Transverse colon (tissue), 4 donors: ENCODE results near the genes ENO3 and NLRP1.

DNA sequence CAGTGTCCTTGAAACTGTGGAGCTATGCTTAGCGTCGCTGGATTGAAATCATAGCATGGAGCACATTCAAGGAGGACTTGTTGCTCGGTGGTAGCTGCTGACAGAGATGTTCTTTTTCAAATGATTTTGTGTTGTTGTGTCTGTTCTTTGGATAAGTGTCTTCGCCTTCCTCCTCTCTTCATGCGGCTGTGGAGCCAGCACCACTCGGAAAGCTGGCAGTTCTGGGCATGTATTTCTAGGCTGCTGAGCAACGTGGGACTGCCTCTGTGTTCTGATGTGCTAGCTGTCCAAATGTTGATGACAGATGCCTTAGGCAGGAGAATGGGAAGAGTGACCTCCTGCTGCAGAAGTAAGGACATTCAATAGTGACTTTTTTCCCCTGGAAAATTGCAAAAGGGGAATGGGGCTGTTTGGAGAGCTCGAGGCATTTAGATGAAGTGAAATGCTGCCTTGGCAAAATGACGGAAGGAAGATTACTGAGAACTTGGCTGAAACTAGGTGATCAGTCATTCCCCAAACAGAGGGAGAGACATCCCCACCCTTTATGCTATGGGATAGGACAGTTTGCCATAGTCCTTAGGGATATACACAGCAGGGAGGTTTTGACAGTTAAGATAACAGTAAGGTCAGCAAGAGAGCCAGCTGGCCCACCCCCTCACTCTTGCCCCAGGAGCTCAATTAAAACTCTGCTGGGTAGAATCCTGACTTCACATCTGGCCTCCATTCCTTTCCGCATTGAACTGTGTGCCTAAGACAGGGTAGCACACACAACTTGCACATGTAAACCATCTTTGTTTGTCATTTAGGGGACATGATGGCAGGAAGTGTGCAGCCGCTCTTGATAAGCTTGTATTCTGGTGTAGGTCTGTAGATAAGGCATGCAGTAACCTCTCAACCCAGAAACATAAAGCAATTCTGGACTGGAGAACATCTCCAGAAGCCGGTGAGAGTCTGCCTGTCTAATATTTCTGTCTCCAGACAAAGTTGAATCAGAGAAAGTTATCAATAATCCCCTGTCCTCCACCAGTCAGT is 4.9 kb downstream of the MINK1 start:
- PRO-cap, result no peak
- RAMPAGE, long total RNA, 4 experiments, result start-site peak on the plus strand in 1 of 4 experiments, centred at position 331 of the sequence, 15 reads per replicate

GRCh38 chr17:4840689-4841022 is 7.5 kb downstream of the MINK1 start:
- PRO-cap, result no peak
- RAMPAGE, long total RNA, 4 experiments, result start-site peak on the plus strand in 1 of 4 experiments, at chr17:4840770-4840824 at its widest, 44 reads per replicate

DNA sequence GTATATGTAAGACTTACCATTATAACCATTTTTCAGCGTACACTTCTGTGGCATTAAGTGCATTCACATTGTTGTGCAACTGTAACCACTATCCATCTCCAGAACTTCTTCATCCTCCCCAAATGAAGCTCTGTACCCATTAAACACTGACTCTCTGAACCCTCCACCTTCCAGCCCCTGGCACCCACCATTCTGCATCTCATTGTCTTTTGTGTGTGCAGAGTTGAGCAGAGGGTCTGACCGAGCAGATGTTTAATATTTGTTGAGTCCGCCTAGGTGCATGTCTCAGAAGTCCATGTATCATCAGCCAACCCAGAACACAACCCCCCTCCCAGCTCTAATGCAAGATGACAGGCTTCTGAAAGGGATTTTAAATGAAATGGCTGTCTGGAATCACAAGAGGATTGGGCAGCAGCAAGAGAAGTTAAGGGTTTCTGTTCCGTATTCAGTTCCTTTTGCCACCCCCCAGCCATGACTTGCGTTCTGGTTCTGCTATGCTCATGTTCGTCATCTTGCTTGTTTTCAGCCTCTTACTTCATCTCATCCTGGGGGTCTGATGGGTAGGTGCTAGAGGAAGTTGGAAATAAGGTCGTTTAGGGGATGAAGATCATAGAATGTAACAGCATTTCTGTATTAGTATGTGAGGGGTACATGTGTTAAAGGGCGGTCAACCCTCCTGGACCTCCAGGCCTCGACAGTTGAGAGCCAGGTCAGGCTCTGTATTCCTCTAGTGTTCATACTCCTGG is 11.9 kb downstream of the MINK1 start:
- PRO-cap, result no peak
- RAMPAGE, long total RNA, 4 experiments, result start-site peak on the plus strand in 2 of 4 experiments, centred at positions 200 to 486 of the sequence, 6 to 18 reads per replicate

DNA sequence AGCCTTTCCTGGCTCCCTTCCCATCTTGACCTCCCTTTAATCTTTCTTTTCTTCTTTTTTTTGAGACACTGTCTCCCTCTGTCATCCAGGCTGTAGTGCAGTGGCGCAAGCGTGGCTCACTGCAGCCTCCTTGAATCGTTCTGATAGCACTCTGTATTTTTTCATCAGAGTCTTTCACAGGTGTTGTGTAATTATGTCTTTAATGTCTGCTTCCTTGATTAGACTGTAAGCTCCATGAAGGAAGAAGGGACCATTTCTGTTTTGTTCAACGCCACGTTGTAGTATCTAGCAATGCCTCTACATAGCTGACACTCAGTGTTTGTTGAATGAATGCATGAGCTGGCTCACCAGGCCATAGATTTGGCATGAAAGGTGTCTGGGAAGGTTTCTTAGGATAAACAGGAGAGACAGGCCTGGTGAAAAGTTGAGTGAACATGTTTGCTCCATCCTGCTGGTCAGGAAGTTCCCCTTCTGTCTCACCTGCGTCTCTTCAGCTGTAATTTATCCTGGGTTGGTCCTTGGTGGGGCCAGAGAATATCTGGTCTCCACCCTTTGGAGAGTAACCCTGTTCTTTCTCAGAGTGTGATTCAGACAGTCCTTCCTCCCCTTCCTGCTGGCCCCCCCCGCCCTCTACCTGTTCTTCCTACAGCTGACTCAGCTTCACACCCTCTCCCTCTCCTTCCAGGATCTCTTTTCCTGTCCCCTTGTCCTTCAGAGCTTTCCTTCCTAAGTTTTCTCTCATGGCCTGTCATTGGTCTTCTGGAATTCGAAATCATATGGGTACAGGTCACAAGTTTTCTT is 17.0 kb downstream of the MINK1 start:
- PRO-cap, result bidirectional peak, plus-strand start at position 686 of the sequence, minus-strand start at position 473 of the sequence
- RAMPAGE, long total RNA, 4 experiments, result start-site peak on the plus strand in 1 of 4 experiments, centred at position 297 of the sequence, 8 reads per replicate

DNA sequence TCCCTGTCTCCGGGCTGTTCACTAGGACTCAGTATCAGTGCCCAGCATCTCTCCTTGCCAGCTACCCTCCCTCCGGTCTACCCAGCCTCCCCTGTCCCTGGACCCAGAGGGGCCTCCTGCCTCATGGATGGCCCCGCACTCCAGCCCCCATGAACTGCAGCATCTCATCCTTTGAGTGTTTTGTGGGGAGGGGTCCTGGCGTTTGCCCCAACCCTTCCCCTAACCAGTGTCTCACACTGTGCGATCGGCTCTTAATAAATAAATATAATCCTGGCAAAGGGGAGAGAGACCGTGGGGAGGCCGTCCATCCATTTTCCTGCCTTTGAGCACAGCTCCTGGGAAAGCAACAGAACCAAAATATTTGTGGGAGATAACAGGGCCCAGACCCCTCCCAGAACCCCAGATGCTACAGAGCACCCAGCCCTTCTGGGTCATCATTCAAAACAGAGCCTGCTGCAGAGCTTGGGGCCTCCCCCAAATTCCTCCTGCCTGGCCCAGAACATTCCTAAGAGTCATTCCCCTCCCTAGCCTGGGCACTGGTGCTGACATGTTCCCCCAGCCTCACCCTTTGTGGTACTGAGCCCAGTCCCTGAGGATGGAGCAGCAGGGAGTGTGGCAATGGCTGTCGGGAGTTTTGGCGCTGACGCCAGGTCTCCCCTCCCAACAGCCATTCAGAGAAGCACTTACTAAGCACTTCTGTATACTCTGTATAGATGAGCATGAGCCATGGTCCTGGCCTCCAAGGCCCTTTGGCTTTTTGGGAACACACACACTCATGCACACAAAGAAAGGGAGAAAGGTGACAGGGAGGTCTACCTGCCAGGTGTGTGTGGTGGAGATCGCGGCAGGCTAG is 17.8 kb upstream of the C17orf107 start:
- PRO-cap, result no peak
- RAMPAGE, long total RNA, 4 experiments, result no peak in any of the 4 experiments

DNA sequence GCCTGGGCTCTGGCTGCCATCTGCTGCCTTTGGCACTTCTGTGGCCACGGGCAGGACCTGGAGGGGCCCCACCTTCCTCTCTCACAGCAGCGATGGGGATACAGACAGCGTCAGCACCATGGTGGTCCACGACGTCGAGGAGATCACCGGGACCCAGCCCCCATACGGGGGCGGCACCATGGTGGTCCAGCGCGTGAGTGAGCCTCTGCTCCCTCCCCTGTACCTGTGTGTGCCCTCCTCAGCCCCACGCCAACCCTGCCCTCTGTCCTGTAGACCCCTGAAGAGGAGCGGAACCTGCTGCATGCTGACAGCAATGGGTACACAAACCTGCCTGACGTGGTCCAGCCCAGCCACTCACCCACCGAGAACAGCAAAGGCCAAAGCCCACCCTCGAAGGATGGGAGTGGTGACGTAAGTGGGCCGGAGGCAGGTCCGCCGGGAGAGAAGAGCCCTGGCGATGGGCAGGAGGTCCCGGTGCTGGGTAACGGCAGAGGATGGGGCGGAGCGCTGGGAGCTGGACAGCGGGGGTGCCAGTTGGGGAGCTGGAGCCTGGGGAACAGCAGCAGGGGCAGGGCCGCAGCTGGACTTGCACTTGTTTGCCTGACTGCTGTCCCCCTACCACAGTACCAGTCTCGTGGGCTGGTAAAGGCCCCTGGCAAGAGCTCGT is 5.3 kb upstream of the C17orf107 start:
- PRO-cap, result no peak
- RAMPAGE, long total RNA, 4 experiments, result no peak in any of the 4 experiments

GRCh38 chr17:4920312-4920816 is 11.7 kb upstream of the GP1BA start:
- PRO-cap, result no peak
- RAMPAGE, long total RNA, 4 experiments, result no peak in any of the 4 experiments

GRCh38 chr17:4950892-4951306 is at the start of gene ENO3:
TSS of gene ENO3 (plus strand) at chr17:4951119.
- PRO-cap, result no peak
- RAMPAGE, long total RNA, 4 experiments, result no peak in any of the 4 experiments

DNA sequence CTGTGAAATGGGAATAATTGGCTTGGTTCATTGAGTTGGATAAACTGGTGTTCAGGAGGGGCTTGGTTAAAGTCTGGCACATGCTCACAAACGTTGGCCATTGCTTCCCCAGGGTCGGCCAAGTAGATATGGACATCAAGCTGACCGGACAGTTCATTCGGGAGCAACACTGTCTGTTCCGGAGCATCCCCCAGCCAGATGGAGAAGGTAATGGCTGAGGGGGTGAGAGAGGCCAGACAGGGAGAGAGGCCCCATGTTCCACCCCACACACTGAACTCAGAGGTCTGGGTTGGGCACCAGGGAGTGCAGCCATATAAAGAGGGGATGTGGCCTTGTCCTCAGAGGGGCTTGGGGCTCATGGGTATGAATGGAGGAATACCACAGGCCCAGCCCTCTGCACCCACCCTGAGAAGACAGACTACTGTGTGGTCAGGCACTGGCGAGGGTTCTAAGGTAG is 16.9 kb downstream of the KIF1C start:
- PRO-cap, result no peak
- RAMPAGE, long total RNA, 4 experiments, result start-site peak on the plus strand in 1 of 4 experiments, centred at position 122 of the sequence, 29 reads per replicate

GRCh38 chr17:5020244-5020948 is 14.8 kb downstream of the SLC52A1 start:
- PRO-cap, result no peak
- RAMPAGE, long total RNA, 4 experiments, result start-site peak on the plus strand in 1 of 4 experiments, at chr17:5020491-5020537 at its widest, 42 reads per replicate

DNA sequence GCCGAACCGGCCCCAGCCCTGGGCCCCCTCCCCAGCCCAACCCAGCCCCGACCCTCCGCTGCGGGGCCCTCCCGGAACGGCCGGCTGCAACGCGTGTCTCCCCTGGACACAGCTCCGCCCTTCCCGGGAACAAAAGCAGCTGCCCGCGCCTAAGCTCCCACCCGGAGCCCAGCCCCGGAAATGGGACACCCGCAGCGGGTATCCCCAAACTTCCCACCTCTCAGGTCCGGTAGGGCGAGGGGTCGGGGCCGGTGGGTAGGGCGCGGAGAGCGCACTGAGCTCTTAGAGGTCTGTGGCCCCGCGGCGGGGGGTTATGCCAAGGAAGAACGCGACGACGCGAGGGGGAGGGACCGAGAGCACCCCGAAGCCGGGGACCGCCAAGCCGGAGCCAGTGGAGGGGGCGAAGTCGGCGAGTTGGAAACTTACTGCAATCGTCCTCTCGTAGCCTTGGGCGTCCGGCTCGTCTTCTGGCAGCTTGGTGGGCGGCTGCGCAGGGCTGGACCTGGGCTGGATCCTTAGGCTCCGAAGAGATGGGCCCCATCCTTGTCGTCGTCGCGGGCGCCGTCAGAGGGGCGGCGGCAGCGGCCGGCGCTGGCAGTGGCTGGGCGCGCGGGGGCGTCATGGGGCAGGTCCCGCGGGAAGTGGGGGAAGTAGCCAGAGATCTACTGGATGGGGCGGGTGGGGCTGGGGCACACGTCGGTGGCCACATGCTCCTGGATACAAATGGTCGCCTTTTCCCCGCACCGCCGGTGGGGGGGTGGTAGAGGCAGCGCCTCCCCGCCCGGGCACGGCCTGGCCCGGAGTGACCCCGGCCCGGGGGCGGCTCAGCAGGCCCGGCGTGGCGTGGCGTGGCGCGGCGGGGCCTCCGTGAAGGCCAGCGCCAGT is 7.0 kb downstream of the USP6 start:
- PRO-cap, result unidirectional peak, minus-strand start at position 566 of the sequence
- RAMPAGE, long total RNA, 4 experiments, result start-site peak on the minus strand in 1 of 4 experiments, centred at position 569 of the sequence, 20 reads per replicate

- PRO-cap, result no peak
- RAMPAGE, long total RNA, 4 experiments, result no peak in any of the 4 experiments
These were observed 19.2 kb upstream of the ZNF594 start for GRCh38 chr17:5210763-5211462.

DNA sequence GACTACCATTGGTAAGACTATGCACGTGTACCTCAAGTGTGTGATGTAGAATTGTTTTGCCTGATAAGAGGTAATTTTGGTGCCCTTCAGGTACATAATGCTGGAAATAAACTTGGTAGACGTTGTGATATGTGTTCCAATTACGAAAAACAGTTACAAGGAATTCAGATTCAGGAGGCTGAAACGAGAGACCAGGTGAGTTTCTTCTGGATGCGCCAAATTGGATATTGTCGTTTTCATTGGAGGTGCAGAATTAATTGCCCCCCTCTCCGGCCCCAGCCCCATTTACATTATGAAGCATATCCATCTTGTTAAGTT is 56.7 kb downstream of the NUP88 start:
- PRO-cap, result no peak
- RAMPAGE, long total RNA, 4 experiments, result start-site peak on the plus strand in 2 of 4 experiments, centred at positions 84 to 148 of the sequence, 15 to 16 reads per replicate

GRCh38 chr17:5378582-5379693 is 40.5 kb downstream of the NUP88 start:
- PRO-cap, result no peak
- RAMPAGE, long total RNA, 4 experiments, result start-site peak on the minus strand in 1 of 4 experiments, at chr17:5379272-5379339 at its widest, 17 reads per replicate

DNA sequence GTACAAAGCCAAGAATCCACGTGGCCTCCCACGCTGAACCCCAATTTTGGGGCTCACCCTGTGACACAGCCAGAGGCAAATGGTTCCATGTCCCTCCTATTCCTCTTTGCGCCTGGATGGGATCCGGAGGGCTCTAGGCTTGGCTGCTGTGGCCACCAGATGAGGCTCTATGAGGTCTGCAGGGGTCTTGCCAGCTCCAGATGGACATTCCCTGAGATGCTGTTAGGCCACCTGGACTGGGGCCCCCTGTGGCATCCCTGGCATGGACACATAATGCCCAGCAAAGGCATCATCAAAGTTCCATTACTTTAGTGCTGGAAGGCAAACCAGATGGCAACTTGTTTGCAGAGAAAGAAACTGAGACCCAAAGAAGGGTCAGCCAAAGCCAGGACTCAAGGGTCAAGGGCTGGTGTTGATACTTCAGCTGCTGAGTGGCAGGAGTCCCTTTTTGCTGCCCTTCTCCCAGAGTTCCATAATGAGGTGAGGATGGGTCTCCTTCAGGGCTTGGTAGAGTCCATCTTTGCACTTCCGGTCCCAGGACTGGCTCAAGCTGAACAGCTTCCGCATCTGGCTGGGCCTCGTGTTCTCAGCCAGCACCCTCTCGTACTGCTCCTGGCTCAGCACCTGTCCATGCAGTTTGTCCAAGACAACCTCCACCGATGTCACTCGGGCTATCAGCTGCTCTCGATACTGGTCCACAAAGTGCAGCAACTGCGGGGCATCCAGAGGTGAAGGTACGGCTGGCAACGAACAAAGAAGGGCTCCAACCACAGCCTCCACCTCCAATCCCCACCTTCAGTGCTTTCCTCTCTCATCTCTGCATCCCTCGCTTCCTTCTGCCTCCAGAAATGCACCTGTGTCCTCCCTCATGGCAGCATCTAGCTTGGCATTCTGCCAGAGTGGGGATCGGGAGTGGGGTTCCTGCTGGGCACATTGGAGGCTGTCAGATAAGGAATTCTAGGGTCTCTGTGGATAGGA is 13.8 kb upstream of the ENSG00000286190 start:
- PRO-cap, result no peak
- RAMPAGE, long total RNA, 4 experiments, result start-site peak on the minus strand in 1 of 4 experiments, centred at position 462 of the sequence, 19 reads per replicate

- PRO-cap, result bidirectional peak, plus-strand start at chr17:5584599, minus-strand start at chr17:5584474
- RAMPAGE, long total RNA, 4 experiments, result start-site peak on the minus strand in 4 of 4 experiments, at chr17:5584380-5584533 at its widest, 30 to 76 reads per replicate
These were observed at the start of gene NLRP1 for GRCh38 chr17:5584210-5584996. TSS of gene NLRP1 (minus strand) at chr17:5584509.

DNA sequence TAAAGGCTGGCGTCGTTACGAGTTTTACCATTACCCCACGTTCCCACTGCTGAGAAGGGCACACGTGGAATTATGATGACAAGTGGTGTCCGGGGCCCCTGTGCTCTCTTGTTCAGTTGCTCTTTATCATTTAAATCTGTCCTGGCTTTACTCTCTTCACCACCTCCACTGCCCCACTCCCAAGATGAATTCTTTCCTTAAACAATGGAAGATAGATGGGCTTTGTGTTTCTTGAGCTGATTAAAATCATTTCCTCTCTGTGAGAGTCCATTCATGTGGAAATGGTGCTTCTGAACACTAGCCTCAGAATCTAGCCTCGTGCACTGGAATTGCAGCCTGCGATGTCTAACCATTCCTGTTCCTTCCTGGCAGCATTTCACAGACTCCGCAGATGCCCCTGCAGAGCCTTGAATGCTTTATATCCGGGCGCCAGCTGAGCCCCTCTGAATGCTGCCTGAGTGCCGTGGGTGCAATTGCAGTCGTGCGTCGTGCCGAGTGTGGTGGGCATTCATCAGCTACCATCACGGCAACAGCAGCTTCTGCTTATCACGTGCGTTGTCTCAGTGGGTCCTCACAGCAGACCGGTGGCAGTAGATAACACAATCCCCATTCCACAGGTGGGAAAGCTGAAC is 172.9 kb upstream of the WSCD1 start:
- PRO-cap, result no peak
- RAMPAGE, long total RNA, 4 experiments, result no peak in any of the 4 experiments

DNA sequence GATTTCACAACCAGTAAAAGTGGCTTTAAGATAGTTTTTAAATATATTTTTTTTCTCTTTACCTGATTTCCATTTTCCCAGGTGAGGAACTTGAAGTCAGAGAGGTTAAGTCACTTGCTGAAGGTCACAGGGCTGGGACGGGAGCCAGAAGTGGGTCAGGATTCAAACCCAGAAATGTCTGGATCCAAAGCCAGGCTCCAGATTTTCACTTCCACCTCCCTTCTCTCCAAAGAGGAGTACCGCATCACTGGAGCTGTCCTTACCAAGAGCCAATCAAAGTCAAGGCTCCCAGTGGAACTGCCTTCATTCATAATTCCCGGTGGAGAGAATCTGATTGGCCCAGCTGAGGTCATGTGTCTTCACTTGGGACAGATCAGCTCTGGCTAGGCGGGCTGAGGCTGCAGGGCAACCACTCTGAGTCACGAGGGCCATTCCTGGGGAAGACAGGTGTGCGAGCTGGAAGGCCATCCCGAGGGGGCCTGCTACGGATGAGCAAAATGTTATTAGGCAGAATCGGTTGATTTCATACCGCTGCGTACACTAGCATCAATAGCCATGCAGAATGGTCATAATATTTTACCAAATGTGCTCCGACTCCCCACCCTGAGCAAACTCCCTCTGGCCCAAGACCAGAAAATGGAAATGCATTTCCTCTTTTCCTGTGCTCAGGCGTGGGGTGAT is 111.3 kb downstream of the AIPL1 start:
- PRO-cap, result no peak
- RAMPAGE, long total RNA, 4 experiments, result no peak in any of the 4 experiments

- PRO-cap, result no peak
- RAMPAGE, long total RNA, 4 experiments, result no peak in any of the 4 experiments
These were observed 22.4 kb downstream of the SLC13A5 start for GRCh38 chr17:6690635-6691317.

DNA sequence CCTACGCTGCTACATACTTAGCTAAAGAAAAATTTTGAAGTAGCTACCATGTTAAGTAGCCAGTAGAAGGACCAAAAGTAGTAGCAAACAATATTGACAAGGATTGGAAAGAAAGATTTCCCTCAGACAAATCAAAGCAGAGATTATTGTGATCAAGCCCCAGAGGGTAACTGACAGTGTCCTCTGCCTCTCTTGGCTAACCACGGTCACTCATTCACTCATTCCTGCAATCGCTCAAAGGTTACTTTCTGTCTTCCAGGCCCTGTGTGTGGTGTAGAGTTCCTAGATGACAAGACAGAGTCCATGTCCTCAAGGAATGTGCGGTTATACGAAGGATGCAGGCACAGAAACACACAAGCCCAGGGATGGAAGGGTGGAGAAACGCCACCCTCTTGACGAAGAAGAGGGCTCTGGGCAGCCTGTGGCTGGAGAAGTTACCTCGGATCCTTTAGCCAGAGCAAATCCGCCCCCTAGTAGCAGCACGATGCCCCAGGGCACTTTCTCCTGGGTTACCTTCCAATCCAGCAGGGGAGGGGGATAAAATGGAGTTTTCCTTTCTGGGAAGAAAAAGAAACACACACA is 20.5 kb downstream of the SLC13A5 start:
- PRO-cap, result no peak
- RAMPAGE, long total RNA, 4 experiments, result no peak in any of the 4 experiments